Ureter (tissue), 1 donor: ENCODE measurements around a stretch of chr18.

- PRO-cap = no peak
These were observed 64.6 kb downstream of the FBXO15 start for GRCh38 chr18:74082987-74083540.

- PRO-cap = no peak
These were observed 68.3 kb downstream of the TIMM21 start for GRCh38 chr18:74216704-74216925.

GRCh38 chr18:74231293-74231832 is 60.4 kb downstream of the CYB5A start:
- PRO-cap = no peak

DNA sequence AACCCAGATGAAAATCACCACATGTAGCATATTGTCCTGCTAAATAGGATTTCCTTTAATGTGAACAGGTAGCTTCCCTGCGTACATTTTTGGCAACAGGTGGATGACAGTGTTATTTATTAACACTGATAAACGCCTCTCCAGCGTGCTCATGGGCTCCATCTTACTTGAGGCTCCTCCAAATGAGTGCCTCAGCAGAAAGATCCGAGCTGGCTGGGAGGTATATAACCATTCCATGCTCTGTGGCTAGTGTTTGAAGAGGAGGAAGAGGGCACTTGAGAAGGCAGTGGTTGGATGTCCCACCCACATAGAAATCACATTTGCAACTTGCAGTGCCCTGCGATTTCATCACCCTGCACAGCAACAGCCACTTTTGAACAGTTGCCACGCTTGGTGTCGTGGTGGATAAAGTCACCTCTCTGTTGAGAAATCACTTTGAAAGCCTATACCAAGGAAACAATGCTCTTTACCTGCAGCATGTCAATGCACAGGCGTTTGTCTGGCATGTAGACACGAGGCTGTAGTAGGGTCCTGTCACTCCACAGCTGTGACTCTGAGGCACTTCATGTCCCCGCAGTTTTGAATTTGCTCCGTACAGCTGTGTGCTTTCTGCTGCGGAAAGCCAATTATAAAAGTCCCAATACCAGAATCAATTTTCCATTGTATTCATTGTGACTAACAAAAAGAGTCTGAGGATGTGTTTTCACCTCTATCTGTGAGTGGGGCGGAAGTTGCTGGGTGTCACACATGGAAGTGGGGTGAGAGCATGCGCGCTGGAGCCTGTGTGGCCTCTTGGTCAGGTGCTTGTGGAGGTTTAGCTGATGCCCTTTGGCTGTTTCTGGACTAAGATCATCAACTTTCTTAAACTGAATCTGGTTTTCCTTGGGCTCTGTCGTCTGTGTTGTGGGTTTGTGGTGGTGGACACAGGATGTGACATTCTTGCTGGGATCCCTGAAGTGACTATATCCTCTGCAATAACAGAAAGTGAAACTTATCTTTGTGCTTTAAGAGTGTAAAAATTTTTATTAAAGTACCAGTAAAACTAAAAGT is 2.7 kb downstream of the CNDP2 start:
- PRO-cap = no peak

DNA sequence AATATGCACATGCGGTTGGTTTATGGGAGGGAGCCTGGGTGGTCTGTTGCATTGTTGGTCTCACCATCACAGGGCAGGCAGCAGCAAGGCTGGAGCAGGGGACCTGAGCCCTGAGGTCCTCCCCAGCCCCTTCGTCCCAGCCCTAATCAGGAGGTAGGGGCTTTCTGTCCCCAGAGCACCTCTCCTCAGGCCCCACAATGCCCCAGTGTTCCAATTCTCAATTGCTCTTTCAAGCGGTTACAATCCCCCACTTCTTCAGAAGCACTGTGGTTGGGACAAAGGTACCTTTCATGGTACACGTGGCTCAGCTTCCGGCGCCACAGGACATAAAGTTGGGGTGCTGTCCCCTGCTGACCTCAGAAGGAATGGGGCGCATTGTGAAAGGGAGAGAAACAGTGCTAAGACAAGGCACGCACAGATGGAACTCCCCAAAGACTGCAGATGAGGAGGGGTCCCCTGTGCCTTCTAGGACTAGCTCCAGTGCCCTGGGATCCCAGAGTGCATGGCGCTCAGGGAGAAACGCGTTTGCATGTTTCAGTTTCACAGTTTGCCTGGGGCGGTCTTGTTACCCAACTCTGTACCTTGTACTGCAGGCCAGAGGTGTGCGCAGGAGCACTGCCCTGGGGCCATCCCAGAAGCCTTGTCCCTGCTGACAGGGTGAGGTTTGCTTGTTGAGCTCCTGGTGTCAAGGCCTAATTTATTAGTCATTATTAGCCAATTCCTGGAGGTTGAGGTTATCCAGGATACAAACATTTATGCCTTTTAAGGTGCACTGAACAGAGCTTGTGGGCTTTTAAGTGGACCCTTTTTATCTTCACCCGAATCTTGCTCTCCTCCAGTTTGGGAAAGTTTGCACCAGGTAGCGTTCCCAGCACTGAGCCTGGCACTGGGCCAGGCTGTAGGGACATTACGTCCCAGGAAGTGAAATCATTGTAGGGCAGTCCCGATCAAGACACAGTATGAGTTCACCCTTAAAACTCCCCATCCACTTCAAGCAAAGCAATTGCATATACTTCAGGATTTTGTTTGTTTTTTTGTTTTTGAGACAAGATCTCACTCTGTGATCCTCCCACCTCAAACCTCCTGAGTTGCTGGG is 7.6 kb downstream of the CNDP1 start:
- PRO-cap = no peak

DNA sequence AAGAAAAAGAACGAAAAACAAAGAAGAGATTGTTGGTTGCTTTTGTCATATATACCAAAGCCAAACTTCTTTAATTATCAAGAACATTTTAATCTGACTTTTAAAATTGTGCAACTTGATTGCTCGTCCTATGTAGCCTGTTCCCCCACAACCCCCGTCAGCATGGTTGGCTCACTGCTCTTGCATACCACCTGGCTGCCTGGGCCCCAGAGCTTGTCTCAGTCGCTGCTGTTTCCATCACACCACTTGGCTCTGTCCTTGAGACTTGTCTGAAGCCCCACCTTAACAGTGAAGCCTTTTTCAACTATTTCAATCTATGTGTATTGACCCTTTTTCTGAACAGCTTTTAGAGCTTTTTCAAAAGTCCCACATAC is 270.8 kb downstream of the ZNF407 start:
- PRO-cap = no peak

- PRO-cap = no peak
These were observed 16.3 kb downstream of the TSHZ1 start for GRCh38 chr18:75226952-75227184.

- PRO-cap = no peak
These were observed 438.2 kb downstream of the ZNF516 start for GRCh38 chr18:76056710-76057301.

DNA sequence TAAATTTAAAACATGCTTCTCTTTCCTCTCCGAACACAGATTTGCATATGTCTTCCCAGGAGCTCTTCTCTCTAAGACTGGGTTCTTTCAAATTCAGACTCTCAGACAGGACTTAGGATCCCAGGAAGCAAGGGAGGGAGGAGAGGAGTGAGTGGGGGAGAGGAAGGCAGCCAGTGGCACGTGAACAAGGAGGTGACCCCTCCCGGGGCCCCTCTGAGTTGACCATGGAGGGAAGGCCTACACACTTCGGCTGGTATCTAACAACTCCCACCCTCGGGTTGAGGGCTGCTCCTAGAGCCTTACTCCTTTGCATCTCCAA is 344.3 kb downstream of the ZNF516 start:
- PRO-cap = no peak

DNA sequence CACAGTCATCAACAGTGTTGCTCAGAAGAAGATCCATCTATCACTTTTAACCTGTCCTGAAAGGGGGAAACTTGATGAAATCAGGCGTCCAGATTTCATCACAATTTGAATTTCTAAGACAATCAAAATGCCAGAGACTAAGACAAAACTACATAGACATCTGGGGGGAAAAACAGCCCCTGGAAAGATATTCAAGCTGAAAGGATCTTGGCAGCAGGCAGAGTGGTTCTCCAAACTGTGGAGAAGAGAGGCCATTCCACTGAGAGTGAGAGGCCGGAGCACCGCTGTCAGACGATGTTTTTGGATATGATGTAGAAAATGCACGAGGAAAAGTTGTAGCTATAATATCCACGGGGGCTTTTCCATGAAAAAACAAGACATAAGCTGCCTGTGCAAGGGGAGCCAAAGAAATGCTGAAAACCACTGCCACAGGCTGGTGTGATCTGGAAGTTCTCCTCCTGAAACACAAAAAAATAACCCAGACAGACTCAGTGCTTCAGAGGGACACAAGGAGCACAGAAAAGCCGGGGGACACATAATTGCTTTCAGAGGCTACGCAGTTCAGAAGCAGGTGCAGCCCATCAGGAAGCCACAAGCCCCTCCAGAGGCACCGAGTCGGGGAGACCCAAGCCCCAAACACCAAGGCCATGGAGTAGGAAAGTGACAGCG is 98.4 kb downstream of the ZNF516 start:
- PRO-cap = no peak

DNA sequence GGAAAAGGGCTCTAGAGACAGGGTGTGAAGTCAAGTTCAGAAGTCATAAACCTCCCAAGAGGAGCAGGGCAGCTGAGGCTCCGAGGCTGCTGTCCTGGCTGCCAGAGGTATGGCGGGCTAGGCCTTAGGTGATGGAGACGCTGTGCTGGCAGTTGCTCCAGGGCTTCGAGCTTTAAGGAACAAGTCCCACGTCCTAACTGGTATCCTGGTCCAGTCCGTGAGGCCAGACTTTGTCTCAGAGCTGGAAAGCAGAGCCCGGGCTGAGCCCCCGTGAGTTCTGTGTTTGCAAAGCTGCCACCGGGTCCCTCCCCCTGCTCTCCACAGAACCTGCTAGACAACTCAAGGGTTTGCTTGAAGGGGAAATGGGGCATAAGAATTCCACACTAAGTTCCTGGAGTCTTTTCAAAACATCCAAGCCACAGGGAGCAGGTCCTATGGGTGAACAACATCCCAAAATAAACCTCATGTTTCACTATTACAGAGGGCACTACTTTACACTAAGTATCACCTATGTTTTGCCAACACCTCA is 73.8 kb downstream of the ZNF516 start:
- PRO-cap = no peak

DNA sequence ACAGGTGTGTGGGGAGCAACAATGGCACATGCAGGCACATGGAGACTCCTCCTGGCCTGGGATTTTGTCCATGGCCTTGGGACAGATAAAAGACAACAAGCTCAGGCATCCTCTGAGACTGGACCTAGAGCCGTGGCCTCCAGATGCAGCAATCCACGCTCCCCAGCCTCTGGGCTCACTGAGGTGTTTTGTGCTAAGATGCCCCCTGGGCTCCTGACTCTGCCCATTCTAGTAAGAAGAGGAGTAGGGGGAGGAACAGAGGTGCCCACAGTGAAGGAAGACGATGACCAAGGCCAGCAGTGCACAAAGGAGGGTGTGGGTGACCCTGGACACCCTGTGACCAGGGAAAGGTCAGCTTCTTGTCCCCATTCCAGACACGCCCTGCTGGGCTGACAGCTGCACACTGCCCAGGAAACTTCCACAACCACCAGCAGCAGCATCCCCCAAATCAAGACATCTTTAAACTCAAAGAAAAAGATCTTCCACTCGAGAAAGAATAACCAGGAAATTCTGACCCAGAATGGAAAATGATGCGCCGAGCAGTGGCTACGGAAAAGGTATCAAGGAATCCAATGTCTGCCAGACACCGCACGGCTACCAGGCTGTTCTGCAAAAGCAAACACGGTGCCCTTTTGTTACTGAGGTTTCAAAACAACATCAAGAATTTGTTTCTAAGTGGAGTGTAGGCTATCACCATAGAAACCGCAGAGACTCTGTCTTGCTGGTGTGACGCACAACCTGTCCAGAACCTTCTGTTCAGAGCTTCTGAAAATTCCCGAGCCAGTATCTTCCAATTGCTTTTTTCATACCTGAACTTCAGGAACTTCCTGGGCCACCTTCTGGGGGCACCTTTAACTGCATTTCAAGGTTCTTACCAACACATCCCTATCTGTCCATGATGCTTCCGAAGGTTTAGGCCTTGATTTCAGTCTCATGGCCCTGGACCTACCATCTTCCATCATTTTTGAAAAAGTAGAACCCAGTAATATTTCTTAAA is 65.5 kb downstream of the ZNF516 start:
- PRO-cap = no peak

GRCh38 chr18:76447156-76448107 is 47.6 kb downstream of the ZNF516 start:
- PRO-cap = no peak

DNA sequence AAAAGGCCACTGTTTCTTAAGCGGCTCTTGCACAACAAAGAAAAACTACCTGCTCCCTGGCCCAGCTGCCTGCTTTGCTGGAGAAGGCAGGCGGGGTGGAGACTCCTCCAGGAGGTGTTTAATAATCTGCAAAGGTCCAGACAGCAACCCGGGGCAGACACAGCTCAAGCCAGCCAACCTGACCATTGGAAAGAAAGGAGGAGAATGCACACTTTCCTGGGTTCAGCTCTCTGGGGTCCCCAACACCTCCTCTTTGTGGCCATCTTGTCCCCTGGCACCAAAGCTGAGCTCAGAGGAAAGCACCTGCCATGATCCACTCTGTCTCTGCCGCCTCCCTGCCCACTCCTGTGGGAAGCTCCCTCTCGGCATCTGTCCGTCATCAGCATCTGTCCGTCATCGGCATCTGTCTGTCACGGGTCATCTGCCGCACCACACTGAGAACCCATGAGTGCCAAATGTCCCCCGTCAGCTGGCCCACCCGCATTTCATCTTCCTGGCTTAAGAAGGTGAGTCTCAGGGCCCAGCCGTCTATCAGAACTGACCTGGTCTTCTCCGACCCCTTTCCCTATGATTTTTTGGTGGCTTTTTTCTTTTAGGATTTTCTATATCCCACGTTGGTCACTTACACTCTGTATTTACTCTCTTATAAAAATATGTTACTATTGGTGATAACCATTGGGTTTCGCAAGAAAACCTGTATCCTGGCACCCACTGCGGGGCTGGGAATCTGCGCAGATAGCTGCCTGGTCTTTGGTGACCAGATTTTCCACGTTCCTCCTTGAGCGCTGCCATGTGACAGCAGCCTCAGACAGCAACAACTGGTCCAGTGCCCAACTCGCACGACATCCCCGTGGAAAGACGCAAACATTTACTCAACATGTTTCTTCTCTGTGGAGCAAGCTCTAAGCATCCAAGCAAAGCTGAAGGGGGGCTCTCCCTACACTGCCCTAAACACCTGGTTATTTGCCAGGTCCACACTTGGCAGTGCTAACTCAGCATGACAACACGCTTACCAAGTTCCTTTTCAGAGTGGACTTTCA is 11.6 kb downstream of the ZNF516 start:
- PRO-cap = no peak

GRCh38 chr18:76487414-76488751 is 7.2 kb downstream of the ZNF516 start:
- PRO-cap = no peak

- PRO-cap = no peak
These were observed 5.1 kb downstream of the ZNF516 start for GRCh38 chr18:76490054-76490317.

DNA sequence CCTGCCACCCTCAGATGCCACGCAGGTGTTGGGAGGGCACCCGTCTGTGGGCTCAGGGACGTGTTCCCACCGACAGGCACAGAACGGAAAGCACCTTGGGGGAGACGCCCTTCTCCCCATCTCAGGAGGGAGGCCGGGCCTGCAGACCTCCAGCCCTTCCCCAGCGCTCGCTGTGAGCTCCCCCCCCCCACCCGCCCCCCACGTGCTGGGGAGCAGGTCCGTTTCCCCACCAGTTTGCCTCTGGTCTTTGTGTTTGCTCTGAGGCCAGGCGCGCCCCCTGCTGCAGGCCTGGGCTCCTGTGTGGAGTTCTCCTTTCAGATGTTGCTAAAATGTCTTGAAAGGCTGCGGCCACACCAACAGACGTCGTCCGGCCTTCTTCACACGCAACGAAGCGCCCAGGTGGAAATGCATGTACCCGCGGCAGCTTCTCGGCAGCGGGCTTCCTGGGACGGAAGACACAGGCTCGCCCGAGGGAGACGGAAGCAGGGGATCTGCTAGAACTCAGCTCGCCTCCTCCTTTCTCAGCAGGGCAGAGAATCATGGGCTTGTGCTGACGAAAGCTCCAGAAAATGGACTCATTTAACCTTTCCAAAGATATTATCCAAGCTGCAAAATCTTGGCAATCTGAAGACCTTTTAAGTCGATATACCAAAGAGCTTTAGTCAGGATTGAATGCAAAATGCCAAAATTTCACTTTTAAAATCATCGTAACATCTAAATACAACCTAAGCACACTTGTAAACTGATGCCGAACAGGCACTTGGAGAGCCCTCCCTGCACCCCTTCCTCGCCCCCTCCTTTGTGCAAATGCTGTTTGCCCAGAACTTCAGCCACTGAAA is 125.3 kb upstream of the ZNF516 start:
- PRO-cap = bidirectional peak, plus-strand start at position 335 of the sequence, minus-strand start at position 174 of the sequence; unidirectional peak, minus-strand start at position 493 of the sequence; unidirectional peak, minus-strand start at position 523 of the sequence

DNA sequence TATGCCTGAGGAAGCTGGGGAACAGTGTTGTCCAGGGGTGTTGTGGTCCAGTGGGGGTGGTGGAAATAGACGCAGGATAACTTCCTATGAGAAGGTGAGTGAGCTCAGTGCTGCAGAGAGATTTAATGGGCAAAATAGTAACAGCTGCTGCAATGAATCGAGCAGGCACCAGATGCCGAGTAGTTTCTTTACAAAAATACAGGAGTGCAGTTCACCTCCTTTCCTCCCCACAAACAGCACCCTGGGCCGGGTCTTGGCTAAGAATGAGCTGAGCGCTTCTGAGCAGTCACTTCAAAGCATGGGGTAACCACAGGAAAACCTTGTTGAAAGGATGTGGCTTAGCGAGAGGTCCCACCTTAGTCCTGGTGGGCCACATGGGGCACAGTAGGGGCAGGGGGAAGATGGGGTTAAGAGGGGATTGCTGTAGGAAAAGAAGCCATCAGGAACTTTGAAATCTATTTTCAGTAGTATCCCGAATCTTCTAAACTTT is 101.2 kb upstream of the ZNF236 start:
- PRO-cap = no peak

DNA sequence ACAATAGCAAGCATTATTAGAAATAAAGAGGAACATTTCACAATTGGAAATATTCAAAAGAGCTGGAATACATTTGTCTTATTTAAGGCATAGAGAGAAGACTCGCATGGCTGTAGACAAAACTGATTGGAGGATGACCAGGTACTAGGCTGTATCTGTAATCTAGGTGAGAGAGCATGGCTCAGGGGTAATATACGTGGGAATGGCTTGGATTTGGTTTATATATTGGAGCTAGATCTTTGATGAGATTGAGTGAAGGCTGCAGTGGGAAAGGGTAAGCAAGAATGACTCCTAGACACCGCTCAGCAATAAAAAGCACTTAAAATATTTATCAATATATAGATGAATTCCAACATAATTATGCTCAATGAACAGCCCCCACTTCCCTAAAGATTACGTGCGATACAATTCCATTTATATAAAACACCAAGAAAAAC is 1.4 kb upstream of the ZNF236 start:
- PRO-cap = no peak

DNA sequence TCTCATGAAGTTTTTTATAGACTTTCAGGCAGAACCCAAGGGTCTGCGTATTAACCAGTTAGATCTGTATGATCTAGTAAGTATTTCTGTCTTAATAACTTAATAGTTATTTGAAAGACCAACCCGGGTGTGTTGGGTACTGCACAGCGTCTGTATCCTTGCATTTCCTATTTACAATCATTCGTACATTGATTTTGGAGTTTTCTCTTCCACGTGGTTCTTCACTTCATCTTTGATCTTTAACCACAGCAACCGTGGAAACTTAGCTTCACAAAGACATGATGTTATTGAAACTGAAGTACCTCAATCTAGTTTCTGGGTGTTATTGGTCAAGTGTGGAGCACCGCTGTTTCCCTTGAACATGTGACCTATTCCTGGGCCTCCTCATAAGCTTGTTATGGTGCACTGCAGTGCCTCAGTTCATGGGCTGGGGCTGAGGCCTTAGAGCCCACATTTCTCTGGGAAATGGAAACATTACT is 37.0 kb downstream of the ZNF236 start:
- PRO-cap = no peak